NALM6 (cell line): ENCODE measurements around a stretch of chr15.

DNA sequence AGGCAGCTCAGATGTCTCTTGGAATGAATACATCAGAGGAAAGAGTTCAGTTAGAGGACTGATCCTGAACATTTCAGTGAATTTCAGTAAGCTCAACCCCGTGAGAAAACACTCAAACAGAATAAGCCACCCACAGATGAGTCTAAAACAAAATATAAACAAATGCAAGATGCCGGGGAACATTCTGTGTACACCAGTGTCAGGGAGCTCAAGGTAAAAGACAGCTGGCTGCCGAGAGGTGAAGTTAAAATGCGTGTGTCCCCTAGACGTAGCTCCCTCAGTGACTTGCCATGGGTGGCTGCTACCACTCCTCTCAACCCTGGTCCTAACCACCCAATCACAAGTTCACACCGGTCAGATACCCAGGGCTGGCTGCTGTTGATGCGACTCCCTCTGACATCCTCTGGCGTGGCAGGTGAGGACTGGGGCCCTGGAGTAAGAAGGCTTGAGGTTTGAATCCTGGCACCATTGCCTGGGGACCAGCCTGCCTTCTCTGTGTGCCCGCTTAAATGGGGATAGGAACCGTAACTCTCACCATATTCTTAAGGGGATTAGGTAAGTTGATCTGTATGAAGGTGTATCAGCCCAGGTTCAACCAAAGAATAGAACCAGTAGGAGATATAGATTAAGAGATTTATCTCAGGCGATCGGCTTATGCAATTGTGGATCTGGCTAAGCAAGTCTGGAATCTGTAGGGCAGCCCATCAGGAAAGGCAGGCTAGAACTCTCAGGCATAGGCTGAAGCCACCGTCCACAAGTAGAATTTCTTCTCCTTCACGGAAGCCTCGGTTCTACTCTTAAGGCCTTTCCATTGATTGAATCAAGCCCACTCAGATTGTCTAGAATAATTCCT lies 203.5 kb downstream of the UACA start:
- PRO-cap, result no peak

GRCh38 chr15:70859346-70859720 lies 5.4 kb upstream of the LARP6 start:
- PRO-cap, result no peak

DNA sequence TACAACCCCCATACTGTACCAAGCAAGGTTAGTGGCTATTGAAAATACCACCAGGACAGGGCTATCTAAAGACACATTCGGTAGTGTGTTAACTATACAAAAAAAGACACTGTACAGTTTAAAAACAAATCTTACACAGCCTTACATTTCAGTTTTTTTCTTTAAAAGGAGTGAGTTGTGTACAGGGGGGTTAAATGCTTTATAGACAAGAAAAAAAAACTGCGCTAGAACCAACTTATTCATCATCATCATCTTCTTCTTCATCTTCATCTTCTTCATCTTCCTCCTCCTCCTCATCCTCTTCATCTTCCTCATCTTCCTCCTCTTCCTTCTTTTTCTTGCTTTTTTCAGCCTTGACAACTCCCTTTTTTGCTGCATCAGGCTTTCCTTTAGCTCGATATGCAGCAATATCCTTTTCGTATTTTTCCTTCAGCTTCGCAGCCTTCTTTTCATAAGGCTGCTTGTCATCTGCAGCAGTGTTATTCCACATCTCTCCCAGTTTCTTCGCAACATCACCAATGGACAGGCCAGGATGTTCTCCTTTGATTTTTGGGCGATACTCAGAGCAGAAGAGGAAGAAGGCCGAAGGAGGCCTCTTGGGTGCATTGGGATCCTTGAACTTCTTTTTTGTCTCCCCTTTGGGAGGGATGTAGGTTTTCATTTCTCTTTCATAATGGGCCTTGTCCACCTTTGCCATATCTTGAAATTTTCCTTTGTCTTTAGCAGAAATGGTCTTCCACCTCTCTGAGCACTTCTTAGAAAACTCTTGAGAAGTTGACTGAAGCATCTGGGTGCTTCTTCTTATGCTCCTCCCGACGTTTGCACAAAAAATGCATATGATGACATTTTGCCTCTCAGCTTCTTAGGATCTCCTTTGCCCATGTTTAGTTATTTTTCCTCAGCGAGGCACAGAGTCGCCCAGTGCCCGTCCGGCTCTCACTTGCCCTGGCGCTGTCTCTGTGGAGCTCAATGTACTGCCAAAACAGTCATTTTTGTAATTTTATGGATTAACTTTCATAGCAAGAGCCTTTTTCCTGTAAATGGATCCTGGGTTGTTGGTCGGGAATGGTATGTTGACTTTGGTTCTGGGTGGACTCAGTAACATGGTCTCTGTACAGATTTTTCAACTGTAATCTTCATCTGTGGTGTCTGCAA lies 49.6 kb downstream of the THSD4 start:
- PRO-cap, result no peak

DNA sequence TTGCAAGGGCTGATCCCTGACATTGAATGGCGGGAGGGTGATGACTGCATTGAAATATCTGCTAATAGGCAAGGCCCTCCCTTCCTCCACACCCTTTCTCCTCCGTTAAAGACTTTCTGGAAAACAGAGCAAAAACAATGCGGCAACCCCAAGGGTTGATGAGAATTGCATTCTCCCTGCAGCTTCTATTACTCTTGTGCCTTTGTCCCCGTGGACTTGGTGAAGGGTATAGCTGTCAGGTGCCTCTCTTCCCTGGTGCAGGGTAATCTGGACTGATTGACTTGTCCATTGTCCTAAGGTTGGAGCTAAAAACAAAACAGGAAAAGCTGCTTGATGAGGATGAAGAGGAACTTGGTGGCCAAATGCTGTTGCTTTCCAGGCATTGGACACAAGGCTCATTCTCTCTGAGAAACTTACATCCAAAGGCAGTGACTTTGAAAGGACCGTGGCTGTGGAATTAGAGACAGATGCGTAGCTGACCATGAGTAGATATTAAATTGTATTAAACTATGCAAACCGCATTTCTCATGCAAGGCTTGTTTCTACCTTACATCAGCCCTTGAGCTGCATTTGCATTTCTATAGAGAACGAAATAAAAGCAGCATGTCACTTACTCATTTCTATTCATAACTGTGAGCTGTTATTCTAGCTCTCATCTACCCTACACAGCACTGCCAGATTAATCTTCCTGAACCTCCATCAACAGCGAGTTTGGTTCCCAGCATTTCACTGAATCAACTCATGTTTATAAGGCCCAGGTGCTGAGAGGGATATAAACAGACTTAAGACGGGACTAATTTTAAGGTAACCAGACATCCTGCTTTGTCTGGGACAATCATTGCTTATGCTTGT lies 72.1 kb downstream of the THSD4 start:
- PRO-cap, result no peak

DNA sequence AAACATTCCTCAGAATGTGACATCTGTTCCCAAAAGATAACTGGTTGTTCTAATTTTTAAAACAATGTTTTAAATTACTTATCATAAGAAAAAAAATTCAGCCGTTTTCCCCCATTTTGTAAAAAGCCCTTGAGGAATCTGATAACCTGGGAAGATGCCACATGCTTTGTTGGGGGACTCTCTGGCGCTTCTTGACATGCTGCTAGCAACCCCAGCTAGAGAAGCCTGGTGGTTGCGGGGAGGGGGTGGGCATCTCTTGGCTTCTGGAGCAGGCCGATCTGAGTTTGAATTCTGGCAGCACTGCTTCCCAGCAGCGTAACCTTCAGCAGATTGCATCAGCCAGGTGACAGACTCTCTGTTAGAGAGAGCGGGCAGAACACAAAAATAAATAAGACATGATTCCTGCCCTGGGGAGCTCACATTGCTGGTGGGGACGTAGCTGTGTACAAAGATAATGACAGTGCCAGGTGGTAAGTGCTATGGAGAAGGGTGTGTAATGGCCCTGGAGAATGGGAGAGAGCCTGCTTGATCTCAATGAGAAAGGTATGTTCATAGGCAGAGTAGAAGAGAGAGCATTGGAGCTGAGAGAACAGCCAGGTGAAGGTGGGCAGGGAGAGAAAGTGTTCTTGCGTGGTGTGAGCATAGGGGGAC lies 87.4 kb downstream of the THSD4 start:
- PRO-cap, result no peak

- PRO-cap, result no peak
These were observed 130.2 kb downstream of the THSD4 start for GRCh38 chr15:71245532-71245910.

GRCh38 chr15:71294172-71294517 lies 178.9 kb downstream of the THSD4 start:
- PRO-cap, result no peak

- PRO-cap, result no peak
These were observed 339.8 kb downstream of the THSD4 start for GRCh38 chr15:71455055-71455527.

GRCh38 chr15:71530027-71530411 lies 280.3 kb upstream of the NR2E3 start:
- PRO-cap, result no peak

- PRO-cap, result no peak
These were observed 262.1 kb upstream of the NR2E3 start for GRCh38 chr15:71547741-71549066.

- PRO-cap, result no peak
These were observed 187.8 kb upstream of the NR2E3 start for GRCh38 chr15:71622457-71623035.

GRCh38 chr15:71626137-71626445 lies 184.3 kb upstream of the NR2E3 start:
- PRO-cap, result no peak

- PRO-cap, result no peak
These were observed 133.7 kb upstream of the NR2E3 start for GRCh38 chr15:71676692-71677086.

GRCh38 chr15:71679580-71680443 lies 130.5 kb upstream of the NR2E3 start:
- PRO-cap, result no peak

- PRO-cap, result no peak
These were observed 119.0 kb upstream of the NR2E3 start for GRCh38 chr15:71691404-71691675.

- PRO-cap, result no peak
These were observed 28.8 kb upstream of the NR2E3 start for GRCh38 chr15:71781337-71782165.

DNA sequence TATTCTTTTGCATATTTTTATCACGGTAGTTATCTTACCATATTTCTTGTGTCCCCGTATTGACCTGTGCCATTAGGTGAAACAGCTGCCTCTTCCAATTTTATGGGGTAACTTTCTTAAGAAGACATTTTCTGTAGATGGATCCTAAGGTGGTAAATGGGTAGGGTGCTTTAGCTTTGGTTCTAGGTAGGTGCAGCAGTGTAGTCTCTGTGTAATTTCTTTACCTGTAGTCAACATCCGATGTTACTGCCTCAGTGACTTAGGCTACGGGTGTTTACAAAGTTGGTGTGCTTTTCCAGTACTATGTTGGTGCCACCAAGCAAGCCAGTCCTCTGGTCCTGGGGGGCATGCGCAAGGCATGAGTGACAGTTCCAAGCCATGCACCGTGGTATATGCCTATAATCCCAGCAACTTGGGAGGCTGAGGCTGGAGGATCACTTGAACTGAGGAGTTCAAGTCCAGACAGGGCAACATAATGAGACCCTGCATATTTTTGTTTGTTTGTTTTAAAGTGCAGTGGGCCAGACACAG lies 115.6 kb downstream of the NR2E3 start:
- PRO-cap, result no peak

DNA sequence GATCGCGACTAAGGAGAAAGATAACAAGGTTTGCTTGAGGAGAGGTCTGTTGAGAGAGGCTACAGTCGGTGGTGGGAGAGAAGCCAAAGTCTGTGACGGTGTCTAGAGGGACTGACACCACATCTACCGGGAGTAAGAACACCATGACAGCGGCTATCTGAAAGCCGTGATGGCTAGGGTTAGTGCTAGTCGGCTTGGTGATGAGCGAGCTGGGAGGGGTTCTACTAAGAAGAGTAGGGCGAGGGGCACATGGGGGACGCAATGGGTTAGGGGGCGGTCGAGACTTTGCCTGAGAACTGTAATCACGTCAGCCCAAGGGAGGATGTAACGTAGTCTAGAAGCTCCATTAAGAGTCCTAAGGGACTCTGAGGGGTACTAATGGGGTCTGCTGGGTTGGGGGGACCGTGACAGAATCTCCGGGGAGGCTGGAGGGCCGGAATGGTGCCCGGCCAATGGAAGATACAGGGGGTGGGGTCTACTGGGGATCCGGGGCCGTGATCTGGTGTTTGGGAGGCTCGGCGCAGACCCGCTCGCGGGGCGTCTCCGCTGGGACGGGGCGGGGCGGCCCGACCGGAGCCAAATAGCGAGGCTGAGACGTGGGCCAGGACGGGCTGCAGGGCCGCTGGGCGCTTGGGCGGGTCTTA lies 793 bp downstream of the MYO9A start:
- PRO-cap, result unidirectional peak, plus-strand start at position 346 of the sequence; bidirectional peak, plus-strand start at position 579 of the sequence, minus-strand start at position 454 of the sequence

GRCh38 chr15:72169304-72169901 lies 28.2 kb downstream of the GRAMD2A start:
- PRO-cap, result no peak

- PRO-cap, result no peak
These were observed 1.6 kb upstream of the GRAMD2A start for GRCh38 chr15:72198903-72199909.